Measurements from ENCODE around the gene C21orf140.

- PRO-cap: no peak
These were observed 23.3 kb upstream of the IFNGR2 start for GRCh38 chr21:33379770-33380547.

DNA sequence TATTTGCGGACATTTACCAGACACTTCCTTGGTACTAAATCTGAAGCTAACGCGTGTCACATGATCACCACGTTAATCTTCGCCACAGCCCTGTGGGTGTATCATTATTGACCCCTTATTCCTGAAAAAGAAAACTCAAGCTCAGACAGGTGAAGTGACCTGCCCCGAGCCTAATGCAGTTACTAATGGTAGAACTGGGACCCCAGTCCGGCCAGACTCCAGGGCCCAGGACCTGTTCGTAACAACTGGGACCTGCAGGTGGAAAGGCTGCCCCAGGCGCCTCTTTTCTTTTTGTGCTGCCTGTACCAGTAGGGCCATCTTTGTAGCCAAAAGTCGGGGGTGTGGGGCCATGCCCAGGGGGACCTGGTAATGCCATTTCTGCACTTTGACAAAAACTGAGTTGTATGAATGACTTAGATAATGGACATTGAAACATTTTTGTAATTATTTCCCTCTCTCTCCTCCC lies 11.2 kb downstream of the IFNGR2 start:
- PRO-cap: no peak

DNA sequence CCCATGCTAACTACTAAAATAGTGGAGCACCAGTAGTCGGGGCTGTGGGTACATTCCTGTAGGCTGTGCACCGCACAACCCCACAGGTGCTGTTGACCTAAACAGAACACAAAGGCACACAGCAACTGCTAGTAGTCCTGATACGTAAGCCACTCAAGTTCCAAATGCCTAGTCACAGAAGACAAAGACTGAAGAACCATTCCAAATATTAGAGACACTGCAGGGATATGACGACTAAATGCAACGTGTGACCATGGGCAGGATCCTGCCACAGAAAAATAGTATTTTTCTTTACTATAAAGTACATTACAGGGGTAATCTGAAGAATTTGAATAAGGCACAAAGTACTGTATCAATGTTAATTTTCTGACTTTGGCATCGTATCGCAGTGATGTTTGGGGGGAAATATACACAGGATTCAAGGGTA lies 36.4 kb downstream of the TMEM50B start:
- PRO-cap: no peak

DNA sequence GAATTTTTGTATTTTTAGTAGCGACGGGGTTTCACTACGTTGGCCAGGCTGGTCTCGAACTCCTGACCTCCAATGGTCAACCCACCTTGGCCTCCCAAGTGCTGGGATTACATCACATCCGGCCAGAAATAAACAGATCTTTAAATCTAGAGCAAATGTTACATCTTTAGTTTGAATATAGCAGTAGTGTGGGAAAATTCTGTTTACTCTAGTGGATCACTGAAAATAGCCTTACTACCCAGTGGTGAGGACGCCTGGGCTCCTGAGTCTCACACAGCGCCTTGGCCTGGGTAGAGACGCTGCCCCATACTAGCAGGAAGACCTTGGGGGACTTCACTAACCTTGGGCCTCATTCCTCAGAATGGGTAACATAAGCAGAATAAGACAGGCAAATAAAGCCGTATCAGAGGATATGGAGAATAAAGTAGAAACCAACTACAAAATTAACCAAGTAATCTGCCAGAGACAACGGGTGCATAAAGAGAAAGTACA lies 560 bp downstream of the GART start:
- PRO-cap: bidirectional peak, plus-strand start at position 359 of the sequence, minus-strand start at position 363 of the sequence

GRCh38 chr21:33550572-33551496 lies 8.0 kb downstream of the SON start:
- PRO-cap: no peak

- PRO-cap: no peak
These were observed 10.8 kb downstream of the SON start for GRCh38 chr21:33553536-33554087.

DNA sequence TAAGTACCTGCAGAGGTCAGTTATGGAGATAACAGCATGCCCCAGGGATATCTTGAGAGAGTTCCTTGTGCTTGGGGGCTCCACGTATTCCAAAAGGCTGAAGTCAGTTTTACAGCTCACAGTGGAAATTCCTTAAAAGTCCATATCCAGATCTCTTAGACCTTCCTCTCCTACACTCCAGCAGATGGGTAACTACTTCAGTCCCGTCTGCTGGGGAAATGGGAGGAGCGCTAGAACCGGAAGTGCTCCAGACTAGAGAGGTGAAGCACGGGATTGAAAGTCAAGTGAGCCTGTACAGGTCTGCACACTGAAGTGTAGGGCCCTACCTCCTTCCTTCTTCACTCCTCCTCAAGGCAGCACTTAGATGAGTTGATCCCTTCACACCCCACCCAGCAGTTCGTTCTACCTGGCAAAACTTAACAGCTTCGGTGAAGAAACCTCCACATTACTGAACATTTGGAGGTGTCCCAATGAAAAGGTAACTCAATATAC lies 73.8 kb downstream of the ITSN1 start:
- PRO-cap: no peak

DNA sequence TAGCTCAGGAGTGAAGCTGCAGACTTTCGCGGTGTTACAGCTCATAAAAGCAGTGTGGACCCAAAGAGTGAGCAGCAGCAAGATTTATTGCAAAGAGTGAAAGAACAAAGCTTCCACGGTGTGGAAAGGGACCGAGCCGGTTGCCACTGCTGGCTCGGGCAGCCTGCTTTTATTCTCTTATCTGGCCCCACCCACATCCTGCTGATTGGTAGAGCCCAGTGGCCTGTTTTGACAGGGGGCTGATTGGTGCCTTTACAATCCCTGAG lies 47.7 kb downstream of the ATP5PO start:
- PRO-cap: no peak

DNA sequence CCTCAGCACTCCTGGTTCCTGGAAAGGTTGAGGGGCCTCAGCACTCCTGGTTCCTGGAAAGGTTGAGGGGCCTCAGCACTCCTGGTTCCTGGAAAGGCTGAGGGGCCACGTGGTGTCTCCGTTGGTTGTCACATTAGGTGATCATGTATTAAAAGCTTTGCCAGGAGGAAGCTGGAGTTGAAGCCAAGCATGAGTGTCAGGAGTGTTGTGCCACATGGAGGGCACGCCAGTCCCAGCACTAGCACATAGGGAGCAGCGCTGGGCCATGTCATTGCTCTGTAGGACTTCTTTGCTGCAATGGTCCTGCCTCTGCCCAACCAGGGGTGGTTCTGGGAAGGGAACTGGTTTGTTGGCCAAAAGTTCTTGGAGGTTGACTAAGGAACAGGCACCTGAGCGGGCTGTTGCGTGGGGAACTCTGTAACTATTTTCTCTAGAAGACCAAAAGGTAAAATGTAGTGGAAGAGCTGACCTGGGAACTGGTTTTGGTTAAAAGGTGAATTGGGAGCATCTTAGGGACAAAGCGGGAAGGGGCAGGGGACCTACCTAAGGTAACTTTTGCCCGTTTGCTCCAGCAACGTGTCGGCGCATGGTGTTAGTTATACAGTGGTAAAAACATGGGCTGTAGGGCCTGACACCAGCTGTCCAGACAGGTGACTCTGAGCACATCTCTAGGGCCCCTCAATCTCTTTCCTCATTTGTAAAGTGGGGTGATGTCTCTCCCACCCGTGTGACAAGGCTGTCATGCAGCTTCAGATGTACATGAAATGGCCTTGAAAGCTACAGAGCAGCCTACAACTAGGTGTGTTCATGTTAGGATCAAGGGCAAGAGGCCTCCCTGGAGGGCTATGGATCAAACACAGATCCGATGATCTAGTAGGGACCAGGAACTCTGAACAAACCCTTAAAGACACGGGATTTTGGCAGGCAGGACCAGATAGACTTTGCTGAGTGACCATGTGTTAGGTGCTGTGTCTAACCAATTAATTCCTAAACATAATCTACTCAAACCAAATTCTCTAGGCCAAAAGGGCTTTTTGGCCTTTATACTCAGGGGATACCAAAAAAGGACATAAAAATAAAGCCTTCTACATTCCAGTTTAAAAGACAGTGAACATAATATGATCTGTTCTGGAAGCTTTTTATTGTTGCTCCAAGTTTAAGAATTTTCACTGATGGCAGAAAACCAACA lies 12.9 kb downstream of the ATP5PO start:
- PRO-cap: no peak

DNA sequence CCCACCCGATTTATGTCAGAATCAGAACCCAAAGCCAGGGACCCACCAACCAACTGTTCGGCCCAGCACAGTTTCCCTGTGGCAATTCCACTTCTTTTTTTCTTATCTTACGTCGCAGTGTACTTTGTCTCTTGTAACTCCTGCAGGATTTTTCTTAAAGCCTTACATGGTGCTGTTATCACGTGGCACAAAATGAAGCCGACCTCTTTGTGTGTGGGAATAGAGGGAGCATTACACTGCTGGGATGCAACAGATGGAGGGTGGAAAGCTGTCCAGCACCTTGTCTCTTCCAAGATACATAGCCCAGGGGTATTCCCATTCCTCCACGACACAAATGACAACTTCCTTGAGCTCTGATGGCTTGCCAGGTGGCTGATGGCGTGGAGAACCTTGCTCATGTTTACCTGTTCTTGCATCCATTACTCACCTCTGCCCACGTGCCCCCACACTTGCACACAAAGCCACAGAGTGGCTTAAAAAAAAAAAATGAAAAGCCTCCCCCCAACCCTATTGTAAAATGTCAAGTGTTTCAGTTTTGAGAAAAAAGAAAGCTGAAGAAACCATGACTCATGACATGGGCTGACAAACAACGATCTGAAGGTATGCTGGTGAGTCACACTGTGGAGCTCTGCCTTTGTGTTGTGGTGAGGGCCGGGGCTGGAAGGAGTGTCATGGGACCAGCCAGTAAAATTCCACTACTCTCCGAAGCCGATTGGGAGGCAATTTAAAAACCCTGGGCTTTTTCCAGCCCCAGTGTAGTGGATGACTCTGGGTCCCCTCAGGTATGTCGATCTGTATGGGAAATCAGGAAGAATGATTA lies 31.9 kb upstream of the ATP5PO start:
- PRO-cap: unidirectional peak, plus-strand start at position 582 of the sequence; unidirectional peak, plus-strand start at position 637 of the sequence; unidirectional peak, plus-strand start at position 753 of the sequence

DNA sequence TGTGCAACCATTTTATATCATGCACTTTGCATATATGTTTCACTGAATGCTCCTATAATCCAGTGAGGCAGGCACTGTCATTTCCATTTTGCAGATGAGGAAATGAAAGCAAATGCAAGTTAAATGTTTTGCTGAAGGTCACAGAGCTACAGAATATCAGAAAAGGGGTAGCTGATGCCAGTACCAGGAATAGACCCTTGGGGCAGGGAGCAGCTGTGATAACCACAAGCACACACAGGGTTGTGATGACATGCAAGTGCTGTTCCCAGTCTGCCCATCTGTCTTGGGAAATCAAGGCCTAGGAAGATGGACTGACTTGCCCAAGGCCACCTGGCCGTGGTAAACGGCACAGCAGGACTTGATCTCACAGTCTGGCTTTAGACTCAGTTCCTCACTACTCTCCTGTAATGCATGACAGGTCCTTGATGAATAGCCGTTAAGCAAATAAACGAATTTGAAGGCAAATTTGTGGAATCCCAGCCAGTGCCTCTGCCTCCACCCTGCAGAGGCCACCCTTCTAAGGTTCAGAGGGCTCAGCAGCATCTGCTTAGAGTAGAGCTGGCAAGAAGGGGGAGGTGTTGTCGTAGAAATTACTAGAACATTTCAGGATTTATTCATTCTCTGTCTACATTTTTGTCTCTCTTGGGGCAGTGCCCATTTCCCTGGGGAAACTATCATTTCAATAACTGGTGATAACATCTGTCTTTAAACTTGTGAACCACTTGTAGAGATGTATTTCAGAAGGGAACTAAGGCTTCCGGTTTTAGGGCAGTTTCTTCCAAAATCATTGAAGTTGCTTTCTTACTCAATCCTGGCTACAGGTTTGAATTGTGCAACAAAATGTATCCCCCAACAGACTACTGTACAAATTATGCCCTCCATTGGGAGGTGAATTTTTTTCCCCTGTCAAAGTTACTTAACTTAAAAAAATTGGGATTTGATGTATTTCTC lies 53.1 kb upstream of the MRPS6 start:
- PRO-cap: no peak

DNA sequence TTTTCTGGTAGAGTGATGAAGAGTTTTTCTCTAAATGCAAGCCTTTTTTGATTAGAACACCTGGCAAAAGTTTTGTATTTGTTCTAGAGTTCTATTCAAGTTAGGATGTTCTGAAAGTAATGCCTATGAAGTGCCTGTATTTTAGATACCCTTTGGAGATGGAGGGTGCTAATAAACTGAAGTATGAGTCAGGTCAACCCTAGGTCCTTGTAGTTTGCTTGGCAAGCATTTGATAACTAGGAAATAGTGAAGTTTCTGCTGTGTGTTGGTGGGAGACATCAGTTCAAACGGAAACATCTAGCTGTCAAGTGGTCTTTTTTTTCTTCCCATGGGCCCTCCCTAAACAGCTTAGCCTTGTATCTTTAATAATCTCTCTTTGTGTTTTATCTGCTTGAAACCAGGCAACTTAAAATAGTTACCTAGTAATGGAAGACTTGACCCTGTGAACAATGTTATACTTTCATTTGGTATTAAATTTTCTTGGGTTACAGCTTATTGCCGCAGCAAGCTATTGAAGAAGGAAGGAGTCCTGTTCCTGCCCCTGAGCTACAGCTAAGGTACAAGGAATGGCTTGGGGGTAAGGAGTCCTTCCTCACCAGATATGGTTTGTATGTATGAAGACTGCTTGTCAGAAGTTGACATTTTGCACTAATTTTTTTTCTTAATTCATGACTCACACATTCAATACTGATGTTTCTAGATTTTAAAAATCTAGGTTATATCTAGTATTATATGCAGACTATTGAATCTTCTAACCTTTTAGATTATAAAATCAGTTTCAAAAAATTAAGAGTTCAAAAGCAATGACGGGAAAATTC lies 4.7 kb downstream of the MRPS6 start:
- PRO-cap: no peak

DNA sequence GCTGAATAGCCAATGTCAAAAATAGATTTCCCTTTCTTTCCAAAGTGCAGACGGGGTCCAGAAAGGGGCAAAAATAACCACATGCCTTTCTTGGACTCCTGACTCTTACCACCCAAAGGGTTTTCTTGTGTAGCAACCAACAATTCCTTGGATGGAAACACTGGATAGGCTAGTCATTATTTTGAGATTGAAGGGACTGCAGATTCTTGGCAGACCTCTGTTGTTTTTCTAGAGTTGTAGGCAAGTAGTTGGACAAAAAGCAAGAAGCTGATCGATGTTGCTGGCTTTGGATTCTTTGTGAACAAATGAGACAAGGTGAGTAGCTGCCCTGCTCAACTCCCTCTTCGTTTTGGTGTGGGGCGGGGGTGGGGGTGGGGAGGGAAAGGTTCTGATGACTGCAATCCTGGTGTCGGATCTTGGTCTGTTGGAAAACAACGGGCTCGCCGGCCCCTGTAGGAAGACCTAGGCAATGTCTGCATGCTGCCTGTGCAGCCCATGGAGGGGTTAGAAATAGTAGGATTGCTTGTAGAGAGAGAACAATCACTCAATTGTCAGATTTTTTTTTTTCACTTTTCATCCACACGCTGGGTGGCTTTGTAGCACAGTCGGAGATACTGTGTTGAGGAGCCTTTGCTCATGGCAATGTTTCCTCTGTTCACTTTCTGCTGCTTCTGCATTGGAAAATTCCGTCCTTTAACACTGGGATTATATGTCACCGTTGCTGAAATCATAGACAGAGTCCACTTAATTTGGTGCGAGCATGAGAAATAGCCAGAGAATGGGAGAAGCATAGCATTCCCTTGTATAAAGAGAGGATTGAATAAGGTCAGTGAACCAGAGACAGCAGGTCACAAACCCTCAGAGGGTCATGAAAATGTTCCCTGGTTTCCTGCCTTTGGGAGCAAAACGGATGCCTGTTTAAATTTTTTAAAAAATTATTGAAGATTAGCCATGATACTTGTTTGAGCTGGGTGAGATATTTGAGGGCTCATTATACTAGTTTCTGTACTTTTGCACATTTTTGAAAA lies 107.4 kb downstream of the MRPS6 start:
- PRO-cap: no peak

- PRO-cap: no peak
These were observed 112.8 kb downstream of the MRPS6 start for GRCh38 chr21:34185977-34186811.

- PRO-cap: no peak
These were observed at the start of gene C21orf140 for GRCh38 chr21:34401014-34401450. TSS of gene C21orf140 (minus strand) at chr21:34401072.

- PRO-cap: no peak
These were observed 1.1 kb upstream of the KCNE1 start for GRCh38 chr21:34513125-34513462.

- PRO-cap: no peak
These were observed 8.9 kb upstream of the KCNE1 start for GRCh38 chr21:34520687-34521462.

DNA sequence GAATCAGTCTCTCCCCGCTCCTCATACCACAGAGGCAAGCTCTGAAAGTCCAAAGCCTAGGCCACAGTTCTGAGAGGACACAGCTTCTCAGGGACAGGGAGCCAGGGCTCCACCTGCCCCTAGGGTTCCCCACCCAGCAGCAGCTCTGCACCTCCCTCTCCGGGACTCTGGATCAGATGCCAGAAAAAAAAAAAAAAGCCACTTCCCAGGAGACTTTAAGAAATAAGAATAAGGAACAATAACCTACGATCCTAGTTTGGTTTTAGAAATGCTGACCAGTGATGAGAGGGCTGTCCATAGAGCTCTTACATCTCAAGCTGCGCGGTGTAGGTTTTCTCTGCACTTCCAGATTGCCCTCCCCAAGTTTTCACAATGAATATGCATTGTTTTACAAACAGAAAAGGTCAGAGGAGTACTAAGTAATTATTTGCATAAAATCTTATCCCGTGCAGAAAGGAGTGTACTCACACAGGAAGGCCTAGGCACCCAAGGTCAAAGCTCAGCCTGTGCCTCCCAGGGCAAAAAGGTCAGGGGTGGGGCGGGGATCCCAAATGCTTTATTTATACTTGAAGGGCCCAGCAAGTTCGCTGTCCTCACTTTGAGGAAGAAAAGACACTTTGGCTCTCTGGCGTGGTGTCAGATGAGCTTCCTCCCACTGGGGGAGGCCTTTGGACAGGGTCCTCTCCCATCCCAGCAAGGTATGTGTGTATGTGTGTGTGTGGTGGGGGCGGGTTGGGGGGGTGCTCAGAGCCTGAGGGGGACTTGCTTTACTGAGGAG lies 10.2 kb upstream of the KCNE1 start:
- PRO-cap: no peak

GRCh38 chr21:34527796-34528562 lies 16.0 kb upstream of the KCNE1 start:
- PRO-cap: no peak

GRCh38 chr21:34670737-34671531 lies 2.1 kb downstream of the CLIC6 start:
- PRO-cap: no peak